Omental fat pad (tissue), 4 donors: ENCODE results near the genes USF2, GPR42 and GAPDHS.

GRCh38 chr19:34484204-34484794 lies 2.7 kb downstream of the WTIP start:
- PRO-cap: no peak
- RAMPAGE, long total RNA, 4 experiments: no peak in any of the 4 experiments

DNA sequence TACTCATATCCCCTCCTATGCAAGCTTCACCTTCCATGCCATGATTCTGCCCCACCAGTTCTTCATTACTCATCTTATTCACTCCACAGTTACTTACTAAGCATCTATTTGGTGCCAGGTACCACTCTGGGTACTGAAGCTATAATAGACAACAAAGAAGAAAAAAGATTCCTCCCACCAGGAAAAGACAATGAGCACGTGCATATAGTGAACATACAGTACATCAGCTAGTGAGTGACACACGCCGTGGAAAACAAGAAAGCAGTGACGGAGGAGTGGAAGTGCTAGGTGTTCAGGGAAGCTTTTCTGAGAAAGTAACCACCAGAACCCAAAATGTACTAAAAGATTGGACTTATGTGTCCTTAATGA lies 67.0 kb downstream of the WTIP start:
- PRO-cap: no peak
- RAMPAGE, long total RNA, 4 experiments: no peak in any of the 4 experiments

DNA sequence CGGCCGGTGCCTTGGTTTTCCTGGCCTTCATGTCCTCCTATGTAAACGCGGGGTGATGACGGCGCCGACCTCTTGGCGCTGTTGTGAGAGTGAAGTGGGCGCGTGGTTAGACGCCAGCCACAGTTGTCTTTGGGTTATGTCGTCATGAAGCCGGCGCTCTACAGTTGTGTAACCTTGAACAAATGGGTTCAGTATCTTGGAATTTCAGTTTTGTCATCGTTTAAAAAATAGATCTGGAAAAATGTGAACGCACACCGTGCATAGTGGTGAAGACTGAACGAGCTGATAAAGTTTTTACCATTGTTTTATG lies 360 bp downstream of the ZNF181 start:
- PRO-cap: no peak
- RAMPAGE, long total RNA, 4 experiments: start-site peak on the minus strand in 1 of 4 experiments, centred at position 68 of the sequence, 21 reads per replicate

GRCh38 chr19:34837381-34837696 lies 64.3 kb upstream of the ZNF599 start:
- PRO-cap: no peak
- RAMPAGE, long total RNA, 4 experiments: no peak in any of the 4 experiments

DNA sequence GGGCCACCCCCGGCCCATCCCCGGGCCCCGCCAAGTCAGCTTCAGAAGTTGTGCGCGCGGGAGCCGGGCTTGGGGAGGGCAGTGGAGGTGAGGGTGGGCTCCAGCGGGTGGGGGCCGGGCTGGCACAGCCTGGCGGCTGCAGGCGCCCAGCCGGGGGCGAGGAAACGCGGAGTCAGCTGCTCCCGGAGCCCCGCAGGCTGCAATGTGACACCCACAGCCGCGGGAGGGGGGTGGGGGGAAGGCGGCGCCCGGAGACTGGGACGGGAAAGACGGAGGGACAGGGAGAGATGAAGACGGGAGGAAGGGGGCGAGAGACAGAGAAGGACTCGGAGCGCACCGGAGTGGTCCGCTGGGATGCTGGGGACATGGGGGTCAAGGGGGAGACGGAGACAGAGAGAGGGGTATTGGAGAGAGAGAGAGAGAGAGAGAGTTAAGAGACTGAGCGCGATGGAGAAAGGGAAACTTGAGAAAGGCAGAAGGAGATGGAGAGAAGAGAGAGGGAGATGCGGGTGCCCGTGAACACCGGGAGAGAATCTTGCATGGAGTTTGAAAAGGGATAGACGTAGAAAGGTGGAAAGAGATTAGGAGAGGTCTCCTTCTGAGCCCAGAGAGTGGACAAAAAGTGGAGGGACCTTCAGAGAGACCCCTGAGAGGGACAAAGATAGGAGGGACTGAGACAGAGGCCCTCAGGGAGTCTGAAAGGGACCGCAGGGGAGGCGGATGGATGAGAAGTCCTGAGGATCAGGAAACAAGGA lies 862 bp downstream of the SCN1B start:
- PRO-cap: no peak
- RAMPAGE, long total RNA, 4 experiments: no peak in any of the 4 experiments

GRCh38 chr19:35043347-35043969 lies 1.9 kb downstream of the HPN start:
- PRO-cap: no peak
- RAMPAGE, long total RNA, 4 experiments: no peak in any of the 4 experiments

GRCh38 chr19:35122488-35123312 lies 7.1 kb downstream of the FXYD3 start:
- PRO-cap: no peak
- RAMPAGE, long total RNA, 4 experiments: no peak in any of the 4 experiments

GRCh38 chr19:35135628-35136088 lies 799 bp upstream of the LGI4 start:
- PRO-cap: no peak
- RAMPAGE, long total RNA, 4 experiments: no peak in any of the 4 experiments

GRCh38 chr19:35142386-35142909 lies 607 bp upstream of the FXYD7 start:
- PRO-cap: no peak
- RAMPAGE, long total RNA, 4 experiments: no peak in any of the 4 experiments

DNA sequence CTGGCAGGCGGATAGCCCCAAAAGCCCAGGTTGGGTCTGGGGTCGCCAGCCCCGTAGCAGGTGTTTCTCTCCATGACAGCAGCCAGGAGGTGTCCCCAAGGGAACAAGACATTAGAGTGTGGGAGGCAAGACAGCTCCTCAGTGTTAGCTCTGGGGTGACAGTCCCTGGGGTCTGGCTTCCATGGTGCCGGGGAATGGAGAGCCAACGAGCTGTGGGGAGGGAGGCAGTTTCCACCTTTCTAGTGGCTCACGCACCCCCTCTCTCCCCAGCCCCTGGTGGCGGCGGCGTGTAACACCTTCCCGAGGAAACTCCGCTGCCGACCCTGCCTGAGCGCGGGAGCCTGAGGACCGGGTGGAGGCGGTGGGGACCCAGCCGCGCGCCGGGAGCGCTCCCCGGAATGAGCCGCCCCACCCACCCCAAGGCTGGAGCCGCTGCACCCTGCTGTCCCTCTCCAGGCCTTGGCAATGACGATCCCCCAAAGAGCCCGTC lies 866 bp upstream of the FXYD5 start:
- PRO-cap: no peak
- RAMPAGE, long total RNA, 4 experiments: no peak in any of the 4 experiments

GRCh38 chr19:35166226-35167414 lies 12.1 kb downstream of the FXYD5 start:
- PRO-cap: no peak
- RAMPAGE, long total RNA, 4 experiments: no peak in any of the 4 experiments

GRCh38 chr19:35170006-35170993 lies 15.8 kb downstream of the FXYD5 start:
- PRO-cap: no peak
- RAMPAGE, long total RNA, 4 experiments: no peak in any of the 4 experiments

- PRO-cap: no peak
- RAMPAGE, long total RNA, 4 experiments: no peak in any of the 4 experiments
These were observed 2.8 kb upstream of the USF2 start for GRCh38 chr19:35265623-35266637.

DNA sequence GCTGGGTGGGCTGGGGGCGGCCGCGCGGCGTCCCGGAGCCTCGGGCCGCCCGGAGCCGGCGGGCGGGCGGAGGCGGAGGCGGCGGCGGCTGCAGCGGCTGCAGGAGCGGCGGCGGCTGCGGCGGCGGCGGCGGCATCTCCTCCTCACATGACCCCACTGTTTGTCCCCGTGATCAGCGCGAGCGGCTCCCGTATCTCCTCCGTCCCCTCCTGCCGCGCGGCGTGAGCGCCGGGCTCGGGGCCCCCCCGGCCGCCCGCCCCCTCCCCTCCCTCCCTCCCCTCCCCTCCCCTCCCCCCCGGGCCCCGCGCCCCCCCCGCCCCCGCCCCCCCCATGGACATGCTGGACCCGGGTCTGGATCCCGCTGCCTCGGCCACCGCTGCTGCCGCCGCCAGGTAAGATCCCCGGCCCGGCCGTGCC lies at the start of gene USF2:
Gene USF2, plus strand, starts transcription at position 191 of the 417 bp plus-strand sequence.
- PRO-cap: no peak
- RAMPAGE, long total RNA, 4 experiments: no peak in any of the 4 experiments

- PRO-cap: no peak
- RAMPAGE, long total RNA, 4 experiments: no peak in any of the 4 experiments
These were observed 17.8 kb downstream of the MAG start for GRCh38 chr19:35309494-35310392.

DNA sequence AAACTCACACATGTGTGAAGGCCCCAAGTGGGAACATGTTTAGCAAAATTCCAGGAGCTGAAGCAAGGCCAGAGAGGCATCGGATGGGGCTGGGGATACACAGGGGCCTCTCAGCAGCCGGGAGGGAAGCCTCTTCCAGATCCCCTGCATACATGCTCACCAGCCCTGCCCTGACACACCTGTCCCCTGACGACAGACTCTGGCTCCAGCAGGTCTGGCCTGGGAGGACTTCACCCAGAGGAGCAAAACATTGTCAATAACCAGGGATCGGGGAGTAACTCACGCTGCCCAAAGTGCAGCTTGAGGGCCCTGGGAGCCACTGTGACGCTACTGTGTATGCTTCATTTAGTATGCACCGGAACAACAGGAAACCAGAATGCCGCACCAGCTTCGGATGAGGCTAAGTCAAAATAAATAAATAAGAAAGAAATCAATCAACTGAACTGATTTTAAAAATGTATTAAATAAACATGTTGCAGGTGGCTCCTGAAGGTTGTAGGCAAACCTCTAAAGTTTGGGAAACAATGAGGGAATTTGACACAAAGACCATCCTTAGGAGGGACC lies 12.4 kb upstream of the CD22 start:
- PRO-cap: no peak
- RAMPAGE, long total RNA, 4 experiments: no peak in any of the 4 experiments

- PRO-cap: no peak
- RAMPAGE, long total RNA, 4 experiments: no peak in any of the 4 experiments
These were observed at the start of gene GPR42 for GRCh38 chr19:35370891-35371359. Gene GPR42 (plus strand): TSS chr19:35371068.

- PRO-cap: no peak
- RAMPAGE, long total RNA, 4 experiments: no peak in any of the 4 experiments
These were observed 11.5 kb upstream of the KRTDAP start for GRCh38 chr19:35501652-35502273.

- PRO-cap: no peak
- RAMPAGE, long total RNA, 4 experiments: no peak in any of the 4 experiments
These were observed at the start of gene GAPDHS for GRCh38 chr19:35533264-35533963. Gene GAPDHS (plus strand): TSS chr19:35533456.

GRCh38 chr19:35551659-35551870 lies 6.1 kb downstream of the TMEM147 start:
- PRO-cap: no peak
- RAMPAGE, long total RNA, 4 experiments: no peak in any of the 4 experiments